Upper lobe of left lung (tissue), 5 donors: ENCODE data around the gene ERAP2.

DNA sequence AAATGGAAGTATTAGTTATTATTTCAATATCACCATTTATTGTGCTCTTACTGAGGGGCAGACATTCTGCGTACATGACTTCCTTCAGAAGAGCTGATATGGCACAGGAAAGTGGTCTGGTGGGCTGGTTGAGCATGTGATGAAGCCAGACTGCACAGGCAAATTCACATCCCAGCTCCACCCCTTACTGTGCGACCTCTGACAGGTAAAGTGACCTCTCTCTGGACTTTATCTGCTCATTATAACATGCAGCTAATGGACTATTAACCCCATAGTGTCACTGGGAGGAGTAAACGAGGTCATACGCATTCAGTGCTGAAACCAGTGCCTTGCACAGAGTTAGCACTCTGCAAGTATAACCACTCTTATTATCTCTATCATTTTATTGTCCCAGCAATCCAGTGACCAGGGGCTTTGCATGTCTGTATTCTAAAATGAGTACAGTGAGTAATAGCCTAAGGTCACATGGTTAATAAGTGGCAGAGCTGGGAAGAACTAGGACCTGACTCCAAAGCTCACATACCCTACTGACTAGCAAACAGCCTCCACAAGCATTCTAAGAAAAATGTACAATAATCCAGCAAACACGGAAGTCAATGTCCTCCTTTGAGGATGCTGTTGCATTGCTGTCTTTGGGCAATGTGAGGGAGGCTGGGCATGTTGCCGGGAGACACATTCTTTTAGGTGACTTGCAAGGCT lies 19.2 kb downstream of the GLRX start:
- PRO-cap, 2 experiments = no peak in any of the 2 experiments
- RAMPAGE, long total RNA, 4 experiments = no peak in any of the 4 experiments

DNA sequence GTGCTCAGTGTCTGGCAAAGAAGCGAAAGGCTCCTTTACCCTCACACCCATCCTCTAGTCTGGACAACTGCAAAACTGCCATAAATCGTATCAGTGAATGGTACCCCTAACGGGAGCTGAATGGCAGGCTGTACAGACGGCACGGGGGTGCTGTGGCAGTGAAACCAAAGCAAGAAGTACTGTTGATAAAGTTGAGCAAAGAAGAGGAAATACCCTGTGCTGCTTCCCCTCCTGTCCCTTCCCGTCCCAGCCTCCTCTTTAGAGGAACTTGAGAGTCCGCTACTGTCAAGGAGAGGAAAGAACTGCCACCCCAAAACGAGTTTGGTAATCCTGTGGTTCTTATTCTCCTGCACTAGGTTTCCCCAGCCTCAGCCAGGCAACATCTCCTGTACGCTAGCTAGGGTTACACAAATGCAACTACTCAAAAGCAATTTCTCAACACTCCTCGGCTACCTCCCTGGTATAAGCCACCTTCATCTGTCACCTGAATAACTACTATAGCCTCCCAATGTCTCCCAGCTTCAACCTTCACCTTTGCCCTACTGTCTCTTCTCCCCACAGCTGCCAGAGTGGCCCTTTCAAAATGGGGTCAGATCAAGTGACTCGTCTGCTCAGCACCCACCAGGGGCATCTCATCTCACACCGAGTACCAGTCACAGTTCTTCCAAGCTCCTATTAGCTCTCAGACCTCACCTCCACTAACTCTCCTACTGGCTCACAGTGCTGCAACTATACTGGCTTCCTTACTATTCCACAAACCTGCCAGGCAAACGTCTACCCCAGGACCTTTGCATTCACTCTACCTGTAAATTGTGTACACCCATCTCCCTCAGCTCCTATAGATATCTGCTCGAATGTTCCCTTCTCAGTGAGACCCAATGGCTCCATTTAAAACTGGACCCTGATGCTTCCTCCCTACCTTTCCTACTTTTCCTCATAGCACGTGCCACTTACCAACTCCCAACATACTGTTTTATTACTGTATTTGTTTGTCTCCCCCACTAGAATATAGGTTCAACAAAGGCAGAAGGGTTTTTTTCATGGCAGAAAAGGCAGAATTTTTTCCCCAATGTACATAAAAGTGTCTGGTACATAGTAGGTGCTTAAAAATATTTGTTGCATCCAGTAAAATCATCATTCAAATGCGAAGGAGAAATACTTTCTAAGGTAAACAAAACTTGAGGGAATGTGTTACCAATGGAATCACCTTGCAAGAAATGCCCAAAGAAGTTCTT lies 4.0 kb downstream of the GLRX start:
- PRO-cap, 2 experiments = no peak in any of the 2 experiments
- RAMPAGE, long total RNA, 4 experiments = start-site peak on the minus strand in 1 of 4 experiments, centred at position 758 of the sequence, 21 reads per replicate

DNA sequence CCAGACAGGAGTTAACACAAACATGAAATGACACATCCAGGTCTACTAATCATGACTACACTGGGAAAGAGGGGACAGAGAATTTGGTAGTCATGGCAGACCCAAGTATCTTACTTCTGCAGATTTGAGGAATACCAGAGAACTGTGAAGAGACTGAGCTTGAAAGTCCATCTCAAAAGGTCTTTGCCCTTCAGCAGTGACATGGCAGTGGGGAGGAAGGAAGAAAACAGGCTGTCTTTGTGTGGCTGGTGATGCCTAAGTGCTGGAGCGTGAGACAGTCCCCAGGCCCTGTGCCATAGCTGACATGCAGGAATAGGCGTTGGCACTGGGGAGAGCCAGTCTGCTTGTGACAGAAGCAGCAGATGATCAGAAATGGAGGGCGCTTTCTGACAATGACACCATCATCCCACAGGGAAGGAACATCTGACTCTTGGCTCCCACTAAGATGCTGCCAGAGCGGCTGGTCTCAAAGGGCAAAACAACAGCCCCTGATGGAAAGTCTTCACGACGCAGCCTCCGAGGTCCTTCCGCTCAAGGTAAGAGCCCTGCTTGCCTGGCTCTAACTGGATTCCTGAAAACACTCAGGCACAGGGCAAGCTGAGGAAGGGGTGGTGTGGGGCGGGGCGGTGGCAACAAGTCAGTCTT lies 15.5 kb upstream of the GLRX start:
- PRO-cap, 2 experiments = no peak in any of the 2 experiments
- RAMPAGE, long total RNA, 4 experiments = no peak in any of the 4 experiments

GRCh38 chr5:95845257-95845896 lies 22.9 kb upstream of the GLRX start:
- PRO-cap, 2 experiments = no peak in any of the 2 experiments
- RAMPAGE, long total RNA, 4 experiments = no peak in any of the 4 experiments

DNA sequence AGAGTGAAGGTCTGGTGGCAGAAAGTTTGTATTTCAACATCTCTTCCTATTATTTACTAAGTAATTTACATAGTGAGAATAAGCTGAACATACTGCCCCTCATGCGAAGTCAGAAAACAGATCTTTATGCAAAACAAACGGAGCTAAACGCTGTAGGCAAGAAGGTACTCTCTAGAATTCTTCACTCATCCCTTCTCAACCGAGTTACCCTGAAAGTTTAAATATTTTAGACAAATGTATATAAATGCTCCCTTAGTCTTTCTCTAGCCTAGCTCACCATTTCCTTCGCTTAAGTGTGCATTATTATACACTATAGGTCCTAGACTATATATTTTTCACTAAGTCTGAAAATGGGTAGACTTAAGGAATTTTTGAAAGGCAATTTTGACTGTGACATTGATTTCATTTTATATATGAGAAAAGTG lies 44.8 kb downstream of the ELL2 start:
- PRO-cap, 2 experiments = no peak in any of the 2 experiments
- RAMPAGE, long total RNA, 4 experiments = no peak in any of the 4 experiments

DNA sequence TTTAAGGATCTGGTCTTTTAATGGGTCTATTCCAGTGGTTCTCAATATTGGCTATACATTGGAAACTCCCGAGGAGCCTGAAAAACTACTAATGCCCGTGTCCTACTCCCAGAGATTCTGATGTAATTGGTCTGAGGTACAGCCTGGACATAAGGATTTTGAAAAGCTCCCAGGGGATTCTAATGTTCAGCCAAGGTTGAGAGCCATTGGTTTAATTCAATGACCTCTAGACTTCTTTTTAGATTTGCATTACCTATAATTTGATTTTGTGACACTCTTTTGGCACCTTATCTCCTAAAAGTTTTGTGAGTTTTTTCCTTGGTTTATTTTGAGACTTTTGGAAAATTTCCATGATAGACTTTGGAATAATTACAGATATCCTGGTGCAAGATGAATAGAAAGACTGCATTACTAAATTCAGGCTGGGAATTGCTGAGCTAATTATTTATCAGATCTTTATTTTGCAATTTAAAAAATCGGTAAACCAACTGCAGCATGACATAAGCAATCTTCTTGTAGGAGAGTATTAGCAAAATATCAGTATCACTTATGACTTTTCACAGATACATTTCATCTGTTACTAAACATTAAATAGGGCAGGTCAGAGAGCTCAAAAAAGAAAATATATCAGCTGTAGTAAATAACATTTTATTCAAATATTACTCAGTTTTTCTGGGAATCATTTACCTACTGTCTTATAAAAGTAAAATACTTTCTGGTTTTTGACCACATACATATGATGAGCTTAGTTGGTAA lies 91.6 kb upstream of the ELL2 start:
- PRO-cap, 2 experiments = no peak in any of the 2 experiments
- RAMPAGE, long total RNA, 4 experiments = no peak in any of the 4 experiments

DNA sequence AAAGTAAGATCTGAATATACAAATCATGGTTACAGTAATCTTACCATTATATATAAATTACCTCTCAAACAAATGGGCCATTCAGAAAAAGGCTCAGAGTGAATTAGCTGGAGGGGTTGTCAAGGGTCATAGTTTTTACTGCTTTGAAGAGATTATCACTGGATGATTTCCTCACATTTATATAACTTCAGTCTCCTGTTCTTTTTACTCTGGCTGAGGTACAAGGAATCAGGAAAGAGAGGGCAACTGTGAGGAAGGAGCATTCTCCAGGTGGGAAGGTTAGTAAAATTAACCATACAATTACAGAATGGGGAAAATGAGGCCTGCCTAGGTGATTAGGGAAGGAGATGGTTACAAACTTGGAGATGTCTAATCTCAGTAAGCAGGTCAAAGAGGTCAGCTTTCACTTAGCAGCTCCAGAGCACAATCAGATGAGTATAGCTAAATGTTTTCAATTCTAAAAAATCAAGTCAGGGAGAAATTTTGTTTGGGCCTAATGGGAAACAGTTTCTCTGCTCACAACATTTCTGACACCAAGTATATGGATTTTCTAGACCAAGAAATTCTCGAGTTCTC lies 148.8 kb upstream of the ELL2 start:
- PRO-cap, 2 experiments = no peak in any of the 2 experiments
- RAMPAGE, long total RNA, 4 experiments = no peak in any of the 4 experiments

- PRO-cap, 2 experiments = no peak in any of the 2 experiments
- RAMPAGE, long total RNA, 4 experiments = no peak in any of the 4 experiments
These were observed 215.6 kb upstream of the ELL2 start for GRCh38 chr5:96177047-96177852.

GRCh38 chr5:96288063-96288541 lies 144.9 kb downstream of the PCSK1 start:
- PRO-cap, 2 experiments = no peak in any of the 2 experiments
- RAMPAGE, long total RNA, 4 experiments = no peak in any of the 4 experiments

GRCh38 chr5:96331785-96332148 lies 101.3 kb downstream of the PCSK1 start:
- PRO-cap, 2 experiments = no peak in any of the 2 experiments
- RAMPAGE, long total RNA, 4 experiments = no peak in any of the 4 experiments

GRCh38 chr5:96614178-96614868 lies 47.9 kb upstream of the CAST start:
- PRO-cap, 2 experiments = peak in 1 of 2 experiments; most common plus-strand start chr5:96614640 (in 1)
- RAMPAGE, long total RNA, 4 experiments = no peak in any of the 4 experiments

- PRO-cap, 2 experiments = no peak in any of the 2 experiments
- RAMPAGE, long total RNA, 4 experiments = no peak in any of the 4 experiments
These were observed 1.4 kb downstream of the CAST start for GRCh38 chr5:96663609-96663956.

DNA sequence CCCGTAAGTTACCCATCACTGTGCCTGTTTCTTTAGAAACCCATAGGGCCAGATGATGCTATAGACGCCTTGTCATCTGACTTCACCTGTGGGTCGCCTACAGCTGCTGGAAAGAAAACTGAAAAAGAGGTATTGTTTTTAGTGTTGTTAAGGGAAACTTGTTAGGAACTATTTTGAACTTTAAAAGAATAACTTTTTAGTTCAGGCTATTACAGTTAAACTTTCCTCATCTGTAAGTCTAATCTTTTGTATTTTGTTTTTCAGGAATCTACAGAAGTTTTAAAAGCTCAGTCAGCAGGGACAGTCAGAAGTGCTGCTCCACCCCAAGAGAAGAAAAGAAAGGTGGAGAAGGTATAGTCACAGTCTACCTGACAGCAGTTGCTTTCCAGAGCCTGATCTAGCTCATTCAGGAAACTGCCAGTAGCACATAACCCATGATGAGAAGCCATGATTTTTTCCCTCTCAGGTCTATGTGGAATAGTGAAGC lies 66.5 kb downstream of the ERAP1 start:
- PRO-cap, 2 experiments = no peak in any of the 2 experiments
- RAMPAGE, long total RNA, 4 experiments = no peak in any of the 4 experiments

- PRO-cap, 2 experiments = no peak in any of the 2 experiments
- RAMPAGE, long total RNA, 4 experiments = start-site peak on the plus strand in 1 of 4 experiments, at chr5:96765266-96765286 at its widest, 51 reads per replicate
These were observed 42.7 kb downstream of the ERAP1 start for GRCh38 chr5:96764883-96765553.

DNA sequence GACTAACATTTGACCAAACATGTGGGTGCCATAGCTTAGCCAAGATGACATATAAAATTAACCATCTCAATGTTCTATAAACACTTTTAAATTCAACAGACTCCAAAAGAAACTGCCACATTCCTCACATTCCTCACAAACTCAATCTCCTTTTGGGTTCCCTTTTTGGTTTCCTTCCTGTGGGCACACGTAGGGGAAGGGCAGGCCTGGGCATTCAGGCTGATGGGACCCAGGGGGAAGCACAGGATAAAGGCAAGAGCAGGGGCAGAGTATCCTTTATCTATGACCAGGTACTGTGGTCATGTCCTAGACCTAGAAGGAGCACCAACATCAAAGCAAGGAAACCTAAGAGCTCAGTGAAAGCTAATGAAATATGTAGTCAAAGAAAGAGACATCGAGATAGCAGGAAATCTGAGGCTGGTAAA lies 13.5 kb upstream of the ERAP1 start:
- PRO-cap, 2 experiments = no peak in any of the 2 experiments
- RAMPAGE, long total RNA, 4 experiments = no peak in any of the 4 experiments

DNA sequence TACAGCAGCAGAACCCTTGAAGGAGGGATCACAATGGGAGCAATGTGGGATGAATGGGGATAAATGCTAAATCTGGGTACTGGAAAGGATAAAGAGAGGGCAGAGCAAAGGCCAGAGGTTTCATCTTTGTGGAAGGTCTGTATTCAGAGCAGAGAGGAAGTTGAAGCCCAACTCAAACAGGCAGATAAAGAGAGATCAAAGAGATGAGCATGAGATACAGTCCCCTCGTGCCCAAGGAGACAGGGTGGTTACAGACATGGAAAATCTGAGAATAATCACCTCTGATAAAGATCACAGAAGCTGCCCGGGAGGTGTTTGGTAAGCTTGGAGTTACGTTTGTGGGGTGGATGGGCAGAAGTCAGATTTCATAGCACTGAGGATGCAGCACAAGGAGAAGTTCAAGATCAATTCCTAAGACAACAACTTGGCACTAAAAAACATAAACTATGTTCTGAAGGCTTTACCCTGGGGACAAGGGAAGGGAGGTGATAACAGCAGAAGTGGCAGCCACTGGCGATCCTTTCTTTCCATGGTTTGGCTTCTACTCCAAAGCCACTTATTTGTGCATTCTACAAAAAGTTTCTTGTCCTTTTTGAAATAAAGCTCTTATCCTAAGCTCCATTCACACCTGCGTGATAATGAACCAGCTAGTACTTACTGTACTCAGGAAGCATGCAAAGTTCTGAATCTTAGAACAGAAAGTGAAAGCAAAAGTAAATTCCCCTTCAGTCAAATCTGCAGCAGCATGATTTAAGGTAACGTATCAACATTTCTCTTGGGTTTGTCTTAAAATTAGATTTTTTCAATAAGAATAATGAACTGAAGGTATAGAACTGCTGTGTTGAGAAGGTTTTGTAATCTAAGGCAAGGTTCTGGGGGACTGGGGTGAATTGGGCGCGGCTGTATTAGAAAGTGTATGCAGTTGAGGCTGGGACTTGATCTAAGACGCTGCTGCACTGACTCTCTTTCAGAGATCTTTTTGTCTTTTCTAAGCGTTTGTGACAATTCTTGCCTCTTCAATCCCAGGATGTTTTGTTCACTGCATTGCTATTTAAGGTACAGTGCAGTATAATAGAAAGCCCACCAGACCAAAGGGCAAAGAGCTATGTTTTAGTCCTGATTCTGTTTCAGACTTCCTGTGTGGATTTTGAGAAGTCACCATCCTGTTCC lies at the start of gene ERAP2:
ERAP2 (plus strand) TSS at position 728 of the 1,170 bp plus-strand sequence.
- PRO-cap, 2 experiments = peak in 1 of 2 experiments; most common plus-strand start position 919 of the sequence (in 1)
- RAMPAGE, long total RNA, 4 experiments = start-site peak on the plus strand in 2 of 4 experiments, centred at positions 729 to 734 of the sequence, 308 to 365 reads per replicate

DNA sequence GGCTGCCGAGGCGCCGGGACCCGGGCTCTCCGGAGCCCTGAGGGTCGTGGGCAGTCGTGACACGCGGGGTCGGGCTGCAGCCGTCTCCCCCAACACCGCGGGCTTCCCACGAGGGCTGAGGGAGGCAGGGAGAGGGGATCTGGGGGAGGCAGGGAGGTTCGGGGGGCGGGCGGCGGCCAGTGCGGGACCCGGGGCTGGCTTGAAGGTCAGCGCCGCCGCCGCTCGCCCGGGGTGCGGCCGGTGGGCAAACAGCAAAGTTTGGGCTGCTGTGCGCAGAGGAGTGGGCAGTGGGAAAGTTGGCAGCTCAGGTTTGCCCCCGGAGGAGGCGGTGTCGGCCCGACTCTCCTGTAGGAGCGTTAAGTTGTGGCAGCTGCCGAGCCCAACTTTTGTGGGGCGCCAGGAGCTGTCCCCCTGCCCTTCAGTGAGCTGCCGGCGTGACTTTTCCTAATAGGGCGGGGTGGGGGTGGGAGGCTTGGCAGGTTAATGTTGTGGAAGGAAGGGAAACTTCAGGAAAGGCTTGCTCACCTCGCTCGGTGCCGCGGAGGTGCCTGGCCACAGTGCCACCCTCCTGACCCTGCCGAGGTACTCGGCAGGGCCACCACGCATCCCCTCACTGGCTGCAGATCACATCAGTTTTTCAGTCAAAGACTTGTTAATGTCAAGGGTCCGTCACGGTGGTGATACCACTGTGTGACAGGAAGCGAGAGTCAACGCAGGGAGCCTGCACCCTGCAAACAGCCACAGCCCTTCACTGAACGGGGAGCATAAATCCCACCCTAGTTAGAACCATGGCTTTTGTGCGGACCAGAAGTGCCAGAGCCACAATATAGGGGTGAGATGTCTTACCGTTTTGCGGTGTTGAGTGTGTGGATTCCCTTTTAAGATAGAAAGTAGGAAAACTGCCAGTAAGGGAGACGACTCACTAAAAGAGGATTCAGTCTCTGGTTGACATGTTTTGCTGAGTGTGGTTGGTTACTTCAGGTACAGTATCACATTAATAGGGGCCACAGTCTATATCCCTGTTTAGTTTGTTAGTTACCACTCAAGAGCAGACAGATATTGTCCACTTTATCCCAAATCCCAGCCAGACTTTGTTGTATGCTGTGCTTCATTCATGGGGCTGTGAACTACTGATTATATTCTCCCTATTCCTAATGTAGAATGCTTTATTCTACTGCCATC lies 693 bp downstream of the LNPEP start:
- PRO-cap, 2 experiments = peak in 2 of 2 experiments; most common plus-strand start position 179 of the sequence (in 1); most common minus-strand start position 423 of the sequence (in 1)
- RAMPAGE, long total RNA, 4 experiments = no peak in any of the 4 experiments

GRCh38 chr5:98546360-98546862 lies 227.1 kb upstream of the RGMB start:
- PRO-cap, 2 experiments = no peak in any of the 2 experiments
- RAMPAGE, long total RNA, 4 experiments = no peak in any of the 4 experiments

DNA sequence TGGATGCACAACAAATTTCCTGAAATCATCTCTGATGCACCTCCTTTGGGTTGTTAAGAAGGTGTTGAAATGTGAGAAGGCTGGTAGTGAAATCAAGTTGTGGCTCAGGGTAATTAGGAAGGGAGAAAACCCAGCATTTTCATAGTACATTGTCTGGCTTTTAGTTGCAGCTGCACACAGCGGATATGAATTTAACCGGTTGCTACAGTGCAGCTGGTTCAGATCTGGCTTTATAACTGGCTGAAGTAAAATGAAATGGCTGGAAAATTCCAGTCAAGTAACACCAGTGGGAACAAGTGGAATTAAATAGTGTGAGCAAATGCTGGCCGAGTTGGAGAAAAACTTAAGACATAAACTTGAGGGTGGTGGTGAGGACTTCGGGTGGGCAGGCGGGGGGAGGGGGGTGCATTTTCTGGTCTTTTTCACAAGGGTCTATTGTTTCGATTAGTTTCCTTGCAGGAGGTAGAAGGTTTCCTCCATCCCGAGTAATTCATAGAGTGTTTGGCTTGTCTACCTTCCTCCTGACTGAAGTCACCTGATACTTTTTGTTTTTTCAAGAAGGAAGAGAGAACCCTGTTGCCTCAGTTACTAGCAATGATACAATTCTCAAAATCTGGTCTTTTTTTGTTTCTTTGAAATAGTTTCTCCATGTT lies 17.8 kb downstream of the RGMB start:
- PRO-cap, 2 experiments = no peak in any of the 2 experiments
- RAMPAGE, long total RNA, 4 experiments = no peak in any of the 4 experiments

DNA sequence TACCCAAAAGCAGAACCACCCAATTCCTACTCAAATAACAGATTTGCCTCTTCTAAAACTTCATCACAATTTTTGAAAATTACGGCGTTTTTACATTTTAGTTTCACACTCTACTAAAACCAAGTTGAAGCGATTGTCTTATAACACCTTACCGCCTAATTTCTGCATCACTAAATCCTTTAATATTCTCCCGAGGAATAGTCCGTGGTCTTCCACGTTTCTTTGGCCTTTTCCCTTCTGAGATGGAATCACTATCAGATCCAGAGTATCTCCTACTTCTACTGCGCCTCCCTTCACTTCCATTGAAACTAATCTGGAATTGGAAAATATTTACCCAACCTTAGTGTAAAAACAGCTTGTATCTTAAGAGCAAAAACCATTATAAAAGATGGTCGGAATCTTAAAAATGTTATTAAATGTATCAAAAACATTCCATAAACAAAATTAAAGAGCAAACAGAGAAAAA lies 52.5 kb downstream of the CHD1 start:
- PRO-cap, 2 experiments = no peak in any of the 2 experiments
- RAMPAGE, long total RNA, 4 experiments = start-site peak on the minus strand in 1 of 4 experiments, centred at position 314 of the sequence, 9 reads per replicate